Ovary (tissue), 7 donors: Measurements from ENCODE around the genes EIF5AL1 and SFTPA1.

DNA sequence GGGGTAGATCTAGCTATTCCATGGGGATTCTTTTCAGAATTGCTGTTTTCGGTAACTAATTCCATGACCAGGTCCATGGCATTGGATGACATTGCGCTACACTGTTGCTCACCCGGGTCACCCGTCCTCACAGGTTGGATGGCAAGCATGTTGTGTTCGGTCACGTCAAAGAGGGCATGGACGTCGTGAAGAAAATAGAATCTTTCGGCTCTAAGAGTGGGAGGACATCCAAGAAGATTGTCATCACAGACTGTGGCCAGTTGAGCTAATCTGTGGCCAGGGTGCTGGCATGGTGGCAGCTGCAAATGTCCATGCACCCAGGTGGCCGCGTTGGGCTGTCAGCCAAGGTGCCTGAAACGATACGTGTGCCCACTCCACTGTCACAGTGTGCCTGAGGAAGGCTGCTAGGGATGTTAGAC, 6.3 kb downstream of the PPIF start:
- PRO-cap, 7 experiments: no peak in any of the 7 experiments
- RAMPAGE, long total RNA, 2 experiments: no peak in any of the 2 experiments

DNA sequence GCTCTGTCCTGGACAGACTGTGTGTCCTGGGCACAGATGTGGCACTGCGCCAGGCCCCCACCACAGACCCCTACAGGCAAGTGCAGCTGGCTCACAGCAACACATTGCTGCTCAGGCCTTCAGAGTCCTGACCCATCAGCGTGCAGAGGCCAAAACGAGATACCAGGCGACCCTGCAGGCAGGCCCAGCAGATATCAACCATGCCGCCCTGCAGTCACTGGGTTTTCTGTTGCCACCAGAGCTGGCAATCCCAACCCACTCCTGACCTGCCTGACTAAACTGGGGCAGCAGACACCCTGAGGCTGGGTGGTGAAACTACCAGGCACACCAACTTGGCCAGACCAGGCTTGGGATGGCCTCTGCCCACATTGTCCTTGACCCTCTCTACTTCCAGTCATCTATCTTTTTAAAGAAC, 20.3 kb downstream of the ZCCHC24 start:
- PRO-cap, 7 experiments: no peak in any of the 7 experiments
- RAMPAGE, long total RNA, 2 experiments: no peak in any of the 2 experiments

- PRO-cap, 7 experiments: no peak in any of the 7 experiments
- RAMPAGE, long total RNA, 2 experiments: no peak in any of the 2 experiments
Observed at GRCh38 chr10:79445177-79445475, 298 bp downstream of the ZCCHC24 start.

GRCh38 chr10:79512290-79512811, at the start of gene EIF5AL1:
EIF5AL1 (plus strand) TSS chr10:79512533.
- PRO-cap, 7 experiments: no peak in any of the 7 experiments
- RAMPAGE, long total RNA, 2 experiments: no peak in any of the 2 experiments

DNA sequence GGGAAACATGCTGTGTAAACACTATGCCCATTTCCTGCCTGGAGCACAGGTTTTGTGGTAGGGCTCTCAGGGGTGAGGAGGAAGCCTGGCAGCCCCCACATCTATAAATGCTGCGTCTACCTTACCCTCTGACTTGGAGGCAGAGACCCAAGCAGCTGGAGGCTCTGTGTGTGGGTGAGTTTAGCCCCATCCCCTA, at the start of gene SFTPA1:
TSS of gene SFTPA1 (plus strand) at position 131 of the 196 bp plus-strand sequence.
- PRO-cap, 7 experiments: no peak in any of the 7 experiments
- RAMPAGE, long total RNA, 2 experiments: no peak in any of the 2 experiments

DNA sequence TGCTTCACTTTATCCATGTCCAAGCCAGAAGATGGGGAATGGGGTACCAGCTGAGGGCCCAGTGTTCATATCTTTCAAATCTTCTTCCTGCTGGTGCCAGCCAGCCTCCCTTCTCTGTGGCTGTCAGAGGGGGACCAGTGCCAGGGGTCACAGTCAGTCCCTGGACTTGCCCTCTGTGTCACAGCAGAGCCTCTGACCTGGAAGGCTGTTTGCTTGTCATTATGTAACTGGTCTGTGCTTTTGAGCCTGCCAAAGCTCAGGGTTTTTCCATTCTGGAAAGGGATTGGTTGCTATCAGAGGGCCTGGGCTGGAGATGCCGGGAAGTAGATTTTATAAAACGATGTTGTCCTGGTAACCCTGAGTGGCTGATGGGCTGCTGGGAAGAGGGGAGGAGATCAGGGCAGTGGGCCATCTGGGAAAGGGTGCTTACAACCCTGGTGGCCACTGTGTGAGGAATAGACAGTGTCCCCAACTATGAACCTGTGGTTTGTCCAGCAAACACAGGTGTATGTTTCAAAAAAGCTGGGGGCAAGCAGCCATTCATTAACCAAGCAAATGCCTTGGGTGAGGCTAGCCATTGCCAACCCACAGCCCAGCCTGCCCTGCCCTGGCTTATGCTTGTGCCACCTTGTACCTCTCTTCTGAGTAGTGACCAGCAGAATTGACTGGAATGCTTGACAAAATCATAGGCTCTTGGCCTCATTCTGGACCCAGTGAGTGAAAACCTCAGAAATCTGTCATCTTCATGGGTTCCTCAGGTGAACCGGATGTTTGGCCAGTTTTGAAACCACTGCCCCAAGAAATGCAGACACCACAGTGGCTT, 21.7 kb downstream of the SFTPD start:
- PRO-cap, 7 experiments: no peak in any of the 7 experiments
- RAMPAGE, long total RNA, 2 experiments: no peak in any of the 2 experiments

DNA sequence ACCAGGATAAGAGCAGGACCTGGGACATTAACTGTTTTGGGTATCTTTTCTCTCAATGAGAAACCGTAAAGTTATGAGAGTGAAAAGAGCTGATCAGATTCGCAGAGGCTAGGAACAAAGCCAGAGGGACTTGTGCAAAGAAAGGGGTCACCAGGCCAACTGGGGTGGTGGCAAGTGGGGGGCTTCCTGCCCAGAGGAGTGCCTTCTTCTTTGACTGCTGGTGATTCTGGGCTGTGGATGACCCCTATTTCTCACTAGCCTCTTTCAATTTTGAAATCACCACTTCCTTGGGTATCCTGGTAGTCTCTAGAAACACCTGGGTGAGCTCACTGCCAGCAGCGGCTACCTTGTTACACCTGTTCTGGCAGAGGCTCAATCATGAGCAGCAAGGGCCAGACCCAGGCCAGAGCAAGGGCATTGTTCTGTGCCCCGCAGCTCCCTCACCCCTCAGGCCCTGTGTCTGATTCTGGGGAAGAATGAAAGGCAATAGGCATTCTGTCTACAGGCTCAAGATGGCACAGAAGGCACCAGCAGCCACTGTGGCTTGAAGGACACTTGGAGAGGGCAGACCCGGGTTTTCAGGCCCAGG, 984 bp downstream of the SFTPD start:
- PRO-cap, 7 experiments: no peak in any of the 7 experiments
- RAMPAGE, long total RNA, 2 experiments: no peak in any of the 2 experiments

DNA sequence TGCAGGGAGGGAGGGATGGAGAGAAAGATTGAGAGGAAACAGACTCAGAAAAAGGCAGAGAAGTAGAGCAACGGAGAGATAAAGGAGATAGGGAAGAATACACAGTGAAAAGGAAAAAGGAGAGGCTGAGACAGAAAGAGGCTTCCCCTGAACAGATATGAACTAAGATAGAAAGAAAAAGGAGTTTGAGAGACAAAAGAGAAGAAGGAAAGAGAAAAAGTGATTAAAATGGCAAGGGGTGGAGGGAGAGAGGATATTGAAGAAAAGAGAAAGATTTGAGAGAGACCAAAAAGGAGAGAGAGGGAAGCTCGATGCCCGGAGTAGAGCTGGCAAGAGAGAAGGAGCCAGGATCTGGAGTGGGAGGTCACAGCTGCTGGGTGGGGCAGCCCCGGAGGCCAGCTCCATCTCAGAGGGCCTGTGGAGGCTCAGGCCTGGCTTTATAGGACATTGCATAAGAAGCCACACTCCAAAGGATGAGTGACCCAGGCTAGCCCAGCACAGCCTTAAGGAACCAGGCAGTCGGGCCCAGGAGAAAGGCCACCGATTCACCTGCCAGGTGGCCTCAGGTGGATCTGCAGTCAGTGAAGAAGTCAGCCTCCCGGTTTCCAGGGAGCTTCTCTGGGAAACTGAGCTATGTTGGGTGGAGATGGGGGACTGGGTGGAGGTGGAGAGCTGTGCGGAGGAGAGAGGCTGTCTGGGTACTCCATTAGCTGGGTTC, 581 bp downstream of the PLAC9 start:
- PRO-cap, 7 experiments: peak in 6 of 7 experiments; most common plus-strand start position 469 of the sequence (in 6); most common minus-strand start position 338 of the sequence (in 4)
- RAMPAGE, long total RNA, 2 experiments: no peak in any of the 2 experiments

DNA sequence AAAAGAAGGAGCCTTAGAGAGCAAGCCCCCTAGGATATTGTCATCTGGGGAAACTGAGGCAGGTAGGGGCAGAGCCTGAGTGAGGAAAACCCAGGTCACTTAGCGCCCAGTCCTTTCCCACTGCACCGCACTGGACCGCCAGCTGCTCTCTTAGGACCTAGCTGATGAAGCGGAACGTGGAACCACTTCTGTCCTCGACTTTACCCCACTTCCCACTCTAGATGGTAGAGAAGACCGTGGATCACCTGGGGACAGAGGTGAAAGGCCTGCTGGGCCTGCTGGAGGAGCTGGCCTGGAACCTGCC, 11.4 kb downstream of the PLAC9 start:
- PRO-cap, 7 experiments: no peak in any of the 7 experiments
- RAMPAGE, long total RNA, 2 experiments: no peak in any of the 2 experiments

DNA sequence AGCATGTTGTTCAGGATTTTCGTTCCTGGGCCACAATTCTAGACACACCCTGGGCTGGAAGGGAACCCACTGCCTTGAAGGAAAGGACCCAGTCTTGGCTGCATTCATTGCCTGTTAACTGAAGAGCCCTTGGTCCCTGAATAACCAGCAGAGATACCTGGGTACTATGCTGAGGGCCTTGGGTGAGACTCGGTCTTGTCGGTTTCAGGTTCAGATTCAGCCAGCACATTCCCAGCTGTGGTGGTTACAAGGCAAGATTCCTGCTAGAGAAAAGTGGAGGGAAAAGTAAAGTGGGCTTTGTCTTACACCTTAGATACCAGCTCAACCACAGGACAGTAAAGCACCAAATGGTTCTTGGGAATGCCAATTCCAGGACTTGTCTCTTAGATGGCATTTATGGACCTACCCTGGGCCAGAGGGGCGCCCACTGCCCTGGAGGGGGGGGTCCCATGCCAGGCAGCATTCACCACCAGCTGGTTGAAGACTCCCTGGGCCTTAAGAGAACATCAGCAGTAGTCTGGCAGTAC, 15.3 kb downstream of the PLAC9 start:
- PRO-cap, 7 experiments: no peak in any of the 7 experiments
- RAMPAGE, long total RNA, 2 experiments: no peak in any of the 2 experiments

- PRO-cap, 7 experiments: no peak in any of the 7 experiments
- RAMPAGE, long total RNA, 2 experiments: no peak in any of the 2 experiments
Observed at GRCh38 chr10:80168821-80169572, 36.3 kb downstream of the ANXA11 start.

- PRO-cap, 7 experiments: no peak in any of the 7 experiments
- RAMPAGE, long total RNA, 2 experiments: no peak in any of the 2 experiments
Observed at GRCh38 chr10:80171094-80172324, 33.8 kb downstream of the ANXA11 start.

DNA sequence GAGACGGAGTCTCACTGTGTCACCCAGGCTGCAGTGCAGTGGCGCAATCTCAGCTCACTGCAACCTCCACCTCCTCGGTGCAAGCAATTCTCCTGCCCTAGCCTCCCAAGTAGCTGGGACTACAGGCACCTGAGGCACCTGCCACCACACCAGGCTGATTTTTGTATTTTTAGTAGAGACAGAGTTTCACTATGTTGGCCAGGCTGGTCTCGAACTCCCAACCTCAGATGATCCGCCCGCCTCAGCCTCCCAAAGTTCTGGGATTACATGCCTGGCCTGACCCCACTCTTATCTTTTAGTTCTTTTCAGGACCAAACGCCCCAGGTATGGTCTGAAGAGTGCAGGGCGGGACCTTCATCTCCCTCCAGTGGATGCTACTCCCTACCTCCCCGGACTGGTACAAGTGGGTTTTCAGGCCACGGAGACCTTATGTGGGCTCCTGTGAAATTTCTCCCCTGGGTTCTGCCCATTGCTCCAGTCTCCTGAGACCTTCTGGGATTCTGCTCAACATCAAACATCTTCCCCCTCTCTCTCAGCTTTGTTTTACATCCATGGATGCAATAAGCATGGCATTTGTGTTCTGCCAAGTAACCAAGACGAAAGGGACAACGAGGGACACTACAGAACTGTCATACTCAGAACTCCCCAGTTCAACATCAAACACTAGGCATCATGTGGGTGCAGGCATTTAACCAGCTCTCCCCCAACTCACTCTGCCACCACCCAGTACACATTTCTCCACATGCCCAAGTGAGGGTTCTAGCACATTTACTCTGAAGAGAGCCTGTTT, 28.1 kb downstream of the ANXA11 start:
- PRO-cap, 7 experiments: no peak in any of the 7 experiments
- RAMPAGE, long total RNA, 2 experiments: no peak in any of the 2 experiments

- PRO-cap, 7 experiments: no peak in any of the 7 experiments
- RAMPAGE, long total RNA, 2 experiments: no peak in any of the 2 experiments
Observed at GRCh38 chr10:80179074-80179839, 26.1 kb downstream of the ANXA11 start.

- PRO-cap, 7 experiments: no peak in any of the 7 experiments
- RAMPAGE, long total RNA, 2 experiments: no peak in any of the 2 experiments
Observed at GRCh38 chr10:80195646-80196201, 9.6 kb downstream of the ANXA11 start.

DNA sequence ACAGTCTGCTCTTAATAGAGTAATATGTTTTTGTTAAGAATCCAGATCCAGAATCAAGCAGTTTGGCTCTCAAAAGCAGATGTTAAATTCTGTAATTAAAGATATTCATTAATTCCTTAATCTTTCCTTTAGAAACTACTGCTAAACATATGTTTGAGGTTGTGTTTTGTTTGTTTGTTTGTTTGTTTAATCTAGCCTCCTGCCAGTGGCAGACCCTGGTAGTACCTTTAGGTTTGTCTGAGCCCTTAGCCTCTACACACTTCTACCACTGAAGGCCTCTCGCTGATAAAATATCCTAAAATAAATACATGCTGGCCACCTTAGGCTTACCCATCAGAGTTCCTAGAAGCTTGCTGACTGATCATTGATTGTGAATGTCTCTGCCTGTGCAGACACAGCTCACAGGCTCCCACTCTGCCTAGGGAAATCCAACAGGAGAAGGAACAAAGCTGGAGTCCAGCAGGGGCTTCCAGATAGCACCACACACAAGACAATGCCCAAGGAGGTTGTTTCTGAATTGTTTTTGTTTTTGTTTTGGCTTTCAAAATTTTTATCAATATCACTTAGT, 2.6 kb downstream of the MAT1A start:
- PRO-cap, 7 experiments: no peak in any of the 7 experiments
- RAMPAGE, long total RNA, 2 experiments: no peak in any of the 2 experiments

DNA sequence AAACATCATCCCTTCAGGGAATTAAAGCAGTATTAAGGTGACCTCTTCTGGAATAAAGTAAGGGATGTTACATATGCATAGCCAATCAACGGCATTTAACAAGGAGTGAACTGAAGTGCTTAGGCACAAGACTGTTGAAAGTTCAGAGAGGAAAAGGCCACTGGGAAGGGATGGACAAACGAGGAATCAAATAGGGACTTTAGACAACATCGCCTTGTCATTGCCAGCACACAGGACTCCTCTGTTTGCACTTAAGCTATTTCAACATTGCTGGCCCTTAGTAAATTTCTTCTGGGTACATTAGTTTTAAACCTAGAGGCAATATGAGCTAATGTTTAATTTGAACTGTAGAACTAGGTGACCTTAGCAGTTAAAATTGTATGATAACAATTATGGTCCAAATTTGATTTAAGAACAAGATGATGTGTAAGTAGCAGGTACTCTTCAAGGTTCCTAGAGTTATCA, 1.4 kb upstream of the MAT1A start:
- PRO-cap, 7 experiments: no peak in any of the 7 experiments
- RAMPAGE, long total RNA, 2 experiments: no peak in any of the 2 experiments

DNA sequence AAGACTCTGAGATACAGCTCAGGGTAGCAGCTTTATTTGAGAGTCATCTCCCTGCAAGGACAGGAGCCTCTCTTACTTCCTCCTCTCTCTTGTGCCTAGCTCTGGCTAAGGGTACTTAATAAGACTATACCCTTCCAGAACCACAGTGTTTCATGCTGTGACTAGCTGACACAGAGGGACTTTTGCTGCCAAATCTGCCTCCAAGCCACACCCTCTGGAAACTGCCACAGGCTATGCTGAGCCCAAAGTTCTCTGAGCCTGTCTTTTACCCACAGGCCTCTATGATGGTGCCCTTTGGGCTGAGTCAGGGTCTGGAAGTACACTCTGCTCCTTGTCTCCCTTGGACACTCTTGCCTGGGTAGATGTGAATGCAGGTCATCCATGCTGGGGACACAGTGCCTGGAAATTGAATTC, 22.6 kb downstream of the DYDC1 start:
- PRO-cap, 7 experiments: no peak in any of the 7 experiments
- RAMPAGE, long total RNA, 2 experiments: no peak in any of the 2 experiments

DNA sequence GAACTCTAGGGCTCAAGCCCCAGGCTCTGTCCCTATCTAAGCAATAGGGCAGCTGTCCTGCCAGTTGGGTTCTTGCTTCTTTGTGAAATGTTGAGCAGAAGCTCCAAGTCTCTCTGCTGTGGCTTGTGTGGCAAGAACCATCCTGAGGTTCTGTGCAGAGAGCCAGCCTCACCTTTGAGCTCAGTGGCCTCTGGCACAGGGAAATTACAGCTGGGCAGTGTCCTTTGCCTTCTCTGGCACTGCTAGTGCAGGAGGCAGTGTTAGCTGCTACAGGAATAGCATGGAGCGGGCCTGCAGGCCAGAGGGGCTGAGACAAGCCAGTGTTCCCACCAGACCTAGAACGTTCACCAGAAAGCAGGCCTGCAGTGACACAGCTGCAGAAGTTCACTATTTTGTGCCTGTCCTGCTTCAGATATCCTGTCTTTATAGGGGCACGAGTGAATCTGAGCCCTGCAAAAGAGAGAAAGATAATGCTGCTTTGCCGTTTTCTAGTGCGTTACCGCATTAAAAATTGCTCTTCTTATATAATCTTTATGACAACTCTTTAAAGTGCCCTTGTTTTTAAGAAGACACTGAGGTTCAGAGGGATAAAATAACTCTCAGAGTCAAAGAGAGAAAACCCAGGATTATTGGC, 1.9 kb downstream of the PRXL2A start:
- PRO-cap, 7 experiments: no peak in any of the 7 experiments
- RAMPAGE, long total RNA, 2 experiments: no peak in any of the 2 experiments

GRCh38 chr10:80487553-80488652, 33.8 kb downstream of the TSPAN14 start:
- PRO-cap, 7 experiments: no peak in any of the 7 experiments
- RAMPAGE, long total RNA, 2 experiments: no peak in any of the 2 experiments